Parietal lobe (tissue), 2 donors: ENCODE data around the genes HRH4, ZNF521 and TAF4B.

GRCh38 chr18:23452657-23452958 lies 479 bp upstream of the RIOK3 start:
- RAMPAGE, long total RNA, result no peak

DNA sequence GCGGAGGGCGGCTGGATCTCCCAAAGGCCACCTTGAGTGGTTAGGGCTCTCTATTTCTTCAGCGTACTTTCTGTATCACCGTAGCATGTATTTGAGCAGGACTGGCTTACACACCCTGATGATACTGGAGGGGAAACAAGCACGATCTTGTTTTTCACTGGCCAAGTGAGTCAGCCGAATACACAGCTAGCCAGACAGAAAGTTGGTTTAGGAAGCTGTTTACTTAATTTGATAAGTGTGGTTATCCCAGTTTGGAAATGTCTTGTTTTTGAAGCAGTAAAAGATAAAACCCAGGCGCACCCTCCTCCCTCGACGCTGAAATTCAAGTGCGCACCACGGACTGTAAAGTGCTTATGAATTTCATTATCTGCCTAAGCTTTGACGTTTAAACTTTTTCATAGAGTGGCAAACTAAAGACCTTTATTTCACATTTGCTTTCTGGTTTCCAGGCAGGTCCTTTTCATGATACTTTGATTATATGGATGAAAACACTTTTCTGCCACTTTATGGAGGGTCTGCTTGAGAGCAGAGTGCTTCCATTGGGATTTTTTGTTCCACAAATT lies 678 bp downstream of the RIOK3 start:
- RAMPAGE, long total RNA, result no peak

GRCh38 chr18:23484529-23484987 lies 18.8 kb upstream of the RMC1 start:
- RAMPAGE, long total RNA, result no peak

GRCh38 chr18:23932626-23933017 lies 81.9 kb upstream of the TTC39C start:
- RAMPAGE, long total RNA, result no peak

DNA sequence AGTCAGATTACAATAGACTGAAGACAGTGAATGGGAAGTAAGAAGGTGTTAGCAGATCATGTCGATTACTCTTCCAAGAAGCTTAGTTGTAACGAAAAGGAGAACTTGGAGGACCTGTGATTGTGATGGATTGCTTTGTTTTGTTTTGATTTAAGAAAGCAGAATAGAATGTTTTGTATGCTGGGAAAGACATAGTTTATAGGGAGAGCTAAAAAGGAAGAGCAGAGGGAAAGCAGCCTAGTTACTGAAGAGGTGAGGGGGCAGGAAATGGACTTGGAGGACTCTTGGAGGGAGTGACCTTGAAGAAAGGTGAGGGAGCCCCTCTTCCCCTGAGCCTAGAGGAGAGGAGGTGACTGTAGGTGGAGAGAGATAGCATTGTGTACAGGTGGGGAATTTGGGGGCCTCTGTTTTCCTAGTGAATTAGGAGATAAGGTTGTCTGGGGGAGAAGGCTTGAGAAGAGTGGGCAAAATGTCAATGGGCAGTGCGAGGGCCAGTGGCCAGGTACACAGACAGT lies 49.1 kb upstream of the TTC39C start:
- RAMPAGE, long total RNA, result no peak

- RAMPAGE, long total RNA, result no peak
These were observed 23.7 kb upstream of the CABYR start for GRCh38 chr18:24114927-24115744.

GRCh38 chr18:24195150-24195705 lies 56.4 kb downstream of the CABYR start:
- RAMPAGE, long total RNA, result no peak

GRCh38 chr18:24231725-24232335 lies 93.0 kb downstream of the CABYR start:
- RAMPAGE, long total RNA, result no peak

DNA sequence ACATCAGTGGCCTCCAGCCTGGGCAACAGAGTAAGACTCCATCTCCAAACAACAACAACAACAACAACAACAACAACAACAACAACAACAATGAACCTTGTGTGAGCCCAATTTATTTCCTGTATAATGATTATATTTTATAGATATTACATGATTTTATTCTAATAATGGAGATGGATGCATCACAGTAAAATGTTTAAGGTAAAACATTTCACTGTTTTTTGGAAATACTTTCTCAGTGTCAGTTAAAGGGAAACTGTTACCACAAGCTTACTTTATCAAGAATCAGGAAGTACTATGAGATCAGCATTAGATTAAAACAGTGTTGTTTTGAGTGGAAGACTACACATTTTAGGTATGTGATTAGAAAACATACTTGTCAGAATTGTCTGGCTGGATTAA lies at the start of gene HRH4:
Gene HRH4 (plus strand): TSS at position 345 of the 402 bp plus-strand sequence.
- RAMPAGE, long total RNA, result no peak

DNA sequence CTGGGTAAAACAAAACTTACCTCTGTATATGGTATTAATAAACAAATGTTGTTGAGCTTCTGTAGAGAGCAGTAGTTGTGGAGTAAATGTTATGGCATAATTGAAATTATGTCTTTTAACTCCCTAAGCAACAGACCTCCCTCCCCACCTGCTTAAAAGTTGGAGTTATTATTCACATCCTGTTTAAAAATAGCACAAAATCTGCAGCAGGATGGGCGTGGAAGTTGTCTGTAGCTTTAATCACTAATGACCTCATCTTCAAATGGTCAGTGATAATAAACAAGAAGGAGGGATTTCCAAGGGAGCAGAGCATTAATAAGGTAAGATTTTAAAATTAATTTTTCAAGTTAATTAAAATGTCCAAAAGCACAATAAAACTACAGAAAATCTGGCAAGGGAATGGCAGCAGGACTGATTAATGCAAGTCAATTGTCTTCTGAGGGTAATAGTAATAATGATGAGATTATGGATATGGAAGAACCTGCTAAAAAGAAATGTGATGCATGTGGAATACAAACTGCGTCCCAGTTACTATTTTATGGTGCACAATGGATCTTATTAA lies 167.6 kb downstream of the HRH4 start:
- RAMPAGE, long total RNA, result no peak

DNA sequence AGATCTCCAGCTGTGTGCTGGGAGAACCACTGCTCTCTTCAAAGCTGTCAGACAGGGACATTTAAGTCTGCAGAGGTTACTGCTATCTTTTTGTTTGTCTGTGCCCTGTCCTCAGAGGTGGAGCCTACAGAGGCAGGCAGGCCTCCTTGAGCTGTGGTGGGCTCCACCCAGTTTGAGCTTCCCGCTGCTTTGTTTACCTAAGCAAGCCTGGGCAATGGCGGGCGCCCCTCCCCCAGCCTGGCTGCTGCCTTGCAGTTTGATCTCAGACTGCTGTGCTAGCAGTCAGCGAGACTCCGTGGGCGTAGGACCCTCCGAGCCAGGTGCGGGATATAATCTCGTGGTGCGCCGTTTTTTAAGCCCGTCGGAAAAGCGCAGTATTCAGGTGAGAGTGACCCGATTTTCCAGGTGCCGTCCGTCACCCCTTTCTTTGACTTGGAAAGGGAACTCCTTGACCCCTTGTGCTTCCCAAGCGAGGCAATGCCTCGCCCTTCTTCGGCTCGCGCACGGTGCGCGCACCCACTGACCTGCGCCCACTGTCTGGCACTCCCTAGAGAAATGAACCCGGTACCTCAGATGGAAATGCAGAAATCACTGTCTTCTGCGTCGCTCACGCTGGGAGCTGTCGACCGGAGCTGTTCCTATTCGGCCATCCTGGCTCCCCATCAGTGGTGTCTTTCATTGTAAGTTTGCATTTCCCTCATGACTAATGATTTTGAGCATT lies 255.9 kb downstream of the HRH4 start:
- RAMPAGE, long total RNA, result no peak

DNA sequence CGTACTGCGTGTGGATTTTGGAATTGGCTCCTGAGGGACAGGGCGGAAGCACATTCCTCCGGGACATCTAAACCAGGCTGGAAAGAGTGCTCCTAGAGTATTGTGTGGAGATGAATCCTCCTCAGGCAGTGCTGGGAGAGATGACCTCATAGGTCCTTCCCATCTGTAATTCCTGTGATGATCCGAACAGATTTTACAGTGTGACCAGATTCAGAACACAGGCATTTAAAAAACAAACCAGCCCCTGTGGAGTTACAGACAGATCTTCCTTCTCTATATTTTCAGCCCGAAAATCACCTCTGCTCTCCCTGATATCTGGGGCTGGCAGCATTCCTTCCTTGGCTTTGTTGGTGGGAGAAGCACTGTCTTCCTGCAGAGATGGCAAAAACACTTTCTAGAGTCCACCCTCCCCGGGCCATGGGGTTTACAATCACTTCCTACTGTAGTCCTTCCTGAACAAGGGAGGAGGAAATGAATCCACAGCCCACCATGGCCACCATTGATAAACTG lies 438.1 kb downstream of the ZNF521 start:
- RAMPAGE, long total RNA, result no peak

DNA sequence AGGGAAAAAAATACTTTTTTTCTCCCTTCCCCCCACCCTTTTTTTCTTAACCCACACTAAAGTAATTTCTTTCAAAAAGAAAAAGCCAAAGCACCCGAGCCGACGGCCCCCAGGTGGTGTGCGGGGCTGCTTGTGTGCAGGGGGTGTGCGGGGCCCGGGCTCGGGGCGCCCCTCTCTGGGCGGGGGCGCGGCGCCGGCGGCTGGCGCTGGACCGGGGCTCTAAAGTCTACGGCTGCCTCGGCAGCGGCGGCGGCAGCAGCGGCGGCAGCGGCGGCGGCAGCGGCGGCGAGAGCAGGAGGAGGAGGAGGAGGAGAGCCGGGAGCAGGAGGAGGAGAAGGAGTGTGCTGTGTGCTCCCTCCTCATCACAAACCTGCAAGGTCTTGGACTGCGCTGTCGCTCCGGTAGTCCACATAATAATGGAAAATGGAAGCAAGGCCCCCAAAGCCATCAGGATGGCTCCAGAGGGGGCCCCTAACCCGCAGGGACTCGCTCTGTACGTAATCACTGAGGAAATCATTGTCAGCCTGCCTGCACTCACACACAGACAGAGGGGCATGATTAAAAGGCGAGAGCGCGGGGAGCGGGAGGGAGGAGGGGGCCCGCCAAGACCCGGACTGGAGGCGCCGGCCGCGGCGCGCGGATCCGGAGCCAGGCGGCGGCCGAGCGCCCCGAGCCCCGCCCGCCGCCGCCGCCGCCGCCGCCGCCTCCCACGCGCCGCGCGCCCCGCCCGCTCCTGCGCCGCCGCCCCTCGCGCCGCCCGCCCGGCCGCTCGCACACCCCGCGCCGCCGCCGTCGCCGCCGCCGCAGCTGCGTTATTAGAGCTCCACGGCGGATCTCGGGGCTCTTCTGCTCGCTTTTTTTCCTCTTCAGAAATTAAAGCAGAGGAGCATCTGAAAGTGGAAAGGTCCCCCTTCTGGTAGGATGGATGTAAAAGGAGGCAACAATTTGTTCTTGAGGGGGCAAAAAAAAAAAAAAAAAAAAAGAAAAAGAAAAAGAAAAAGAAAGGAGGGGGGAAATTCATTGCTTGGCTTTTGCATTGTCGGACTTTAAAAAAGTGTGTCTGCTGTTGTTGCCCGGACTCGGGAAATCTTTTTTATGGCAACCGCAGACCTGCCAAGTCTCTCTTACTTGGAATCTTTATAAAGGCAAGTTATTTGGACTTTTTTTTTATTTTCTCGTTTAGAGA lies at the start of gene ZNF521:
Gene ZNF521 (minus strand): TSS at position 532 of the 1,186 bp plus-strand sequence.
- RAMPAGE, long total RNA, result no peak

GRCh38 chr18:25958660-25958859 lies 131.9 kb downstream of the SS18 start:
- RAMPAGE, long total RNA, result no peak

DNA sequence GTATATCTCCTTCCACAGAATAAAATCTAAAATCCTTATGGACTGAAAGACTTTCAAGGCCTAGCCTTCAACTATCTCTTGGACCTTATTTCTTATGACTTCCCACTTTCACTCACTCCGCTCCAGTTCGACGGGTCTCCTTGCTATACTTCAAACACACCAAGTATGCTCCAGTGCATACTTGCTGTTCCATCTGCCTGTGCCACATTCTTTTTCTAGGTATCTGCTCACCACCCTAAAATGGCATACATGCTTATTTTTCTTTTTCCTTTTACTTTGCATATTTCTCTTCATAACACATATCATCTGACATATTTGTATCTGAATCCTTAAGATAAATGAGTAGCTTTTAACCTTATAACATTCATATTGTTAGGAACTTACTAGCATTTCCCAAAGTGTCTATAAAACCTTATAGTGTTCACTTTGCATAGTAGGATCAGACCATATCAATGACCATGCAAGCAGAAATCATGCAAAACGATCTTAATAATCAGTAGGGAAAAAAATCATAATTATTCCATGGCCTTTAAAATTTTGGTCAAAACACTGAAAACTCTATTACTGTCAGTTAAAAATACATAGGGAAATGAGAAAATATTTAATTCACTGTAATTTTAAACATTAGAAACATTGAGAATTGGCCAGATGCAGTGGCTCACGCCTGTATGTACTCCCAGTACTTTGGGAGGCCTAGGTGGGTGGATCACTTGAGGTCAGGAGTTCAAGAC lies 45.0 kb downstream of the SS18 start:
- RAMPAGE, long total RNA, result no peak

DNA sequence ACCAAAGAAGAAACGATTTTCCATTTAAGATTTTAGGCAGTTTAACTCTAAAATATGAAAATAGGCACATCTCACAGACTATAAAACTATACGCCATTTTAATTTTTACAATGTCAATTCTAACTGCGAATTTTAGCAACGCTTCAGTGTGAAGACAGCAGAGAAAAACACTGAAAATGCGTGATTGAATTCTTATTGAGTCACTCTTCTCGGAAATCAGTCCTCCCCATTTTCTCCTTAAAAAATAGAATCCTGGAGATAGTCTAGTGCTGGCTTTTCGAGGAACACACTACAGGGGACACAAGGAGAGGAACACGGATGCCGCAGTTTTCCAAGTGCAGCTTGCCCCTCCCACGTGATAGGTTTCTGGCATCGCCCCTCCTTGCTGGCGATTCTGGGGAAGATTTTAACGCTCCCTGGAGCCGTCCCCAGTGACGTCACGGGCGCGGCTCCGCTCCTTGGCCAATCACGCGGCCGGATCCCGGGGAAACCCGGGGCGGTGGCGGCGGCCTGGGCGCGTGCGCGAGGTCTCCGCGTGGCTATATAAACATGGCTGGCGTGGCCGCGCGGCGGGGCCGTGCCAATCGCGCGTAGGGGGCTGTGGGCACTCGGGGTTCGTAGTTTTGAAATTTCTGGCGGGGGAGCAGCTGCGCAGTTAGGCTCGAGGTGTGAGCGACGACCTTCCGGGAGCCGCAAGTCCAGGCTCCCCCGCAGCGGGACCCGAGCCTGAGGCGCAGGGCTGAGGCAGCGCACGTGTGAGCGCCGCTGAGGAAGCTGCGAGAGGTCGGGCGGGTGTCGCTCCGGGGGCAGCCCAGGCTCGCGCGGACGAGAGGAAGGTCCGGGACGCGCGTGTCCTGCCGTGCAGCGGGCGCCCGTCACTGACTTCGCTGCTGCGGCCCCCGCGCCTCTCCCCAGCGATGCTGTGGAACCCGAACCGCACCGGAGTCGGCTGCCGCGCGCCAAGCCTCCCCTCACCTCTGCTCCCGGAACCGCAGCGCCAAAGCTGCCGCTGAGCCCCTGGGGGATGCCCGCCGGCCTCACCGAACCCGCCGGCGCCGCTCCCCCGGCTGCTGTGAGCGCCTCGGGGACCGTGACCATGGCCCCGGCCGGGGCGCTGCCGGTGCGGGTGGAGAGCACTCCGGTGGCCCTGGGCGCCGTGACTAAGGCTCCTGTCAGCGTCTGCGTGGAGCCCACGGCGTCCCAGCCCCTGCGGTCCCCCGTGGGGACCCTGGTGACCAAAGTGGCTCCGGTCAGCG lies at the start of gene TAF4B:
Gene TAF4B (plus strand): TSS at position 536 of the 1,256 bp plus-strand sequence.
- RAMPAGE, long total RNA, result no peak

GRCh38 chr18:26227166-26227384 lies 830 bp downstream of the TAF4B start:
- RAMPAGE, long total RNA, result no peak

- RAMPAGE, long total RNA, result no peak
These were observed 107.9 kb downstream of the KCTD1 start for GRCh38 chr18:26440374-26440957.

DNA sequence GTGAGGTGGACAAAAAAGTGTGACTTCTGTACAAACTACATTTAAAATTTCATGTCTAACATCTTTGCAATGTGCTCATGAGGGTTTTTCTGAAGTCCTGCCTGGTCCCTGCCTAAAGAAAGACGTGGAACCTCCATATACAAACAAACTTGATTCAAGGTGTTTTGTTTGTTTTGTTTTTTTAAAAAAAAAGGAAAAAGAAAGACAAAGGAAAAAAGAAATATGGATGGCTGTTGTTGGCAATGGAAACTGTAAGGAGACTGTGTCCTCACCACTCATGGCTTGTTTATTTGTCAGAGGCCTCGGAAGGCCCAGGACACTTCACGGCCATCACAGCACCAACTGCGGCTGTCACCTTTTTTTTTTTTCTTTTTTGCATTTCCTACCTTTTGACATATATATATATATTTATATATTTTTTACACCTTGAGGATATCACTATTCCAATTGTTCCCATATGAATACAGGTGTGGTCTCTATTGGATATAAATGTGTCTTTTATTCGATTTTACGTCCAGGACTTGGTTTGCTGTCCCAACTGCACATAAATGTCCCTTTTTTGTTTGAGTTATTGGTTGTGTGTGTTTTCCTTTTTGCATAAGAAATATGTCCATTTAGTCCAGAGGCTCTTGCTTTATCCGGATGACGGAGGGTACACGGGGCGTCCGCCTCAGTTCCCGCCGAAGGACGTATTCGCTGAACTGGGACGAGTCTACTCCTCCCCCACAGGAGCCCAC lies 93.1 kb downstream of the KCTD1 start:
- RAMPAGE, long total RNA, result no peak

- RAMPAGE, long total RNA, result no peak
These were observed 67.3 kb downstream of the KCTD1 start for GRCh38 chr18:26480631-26481832.